PC-3 (cell line): ENCODE measurements around a stretch of chr10.

DNA sequence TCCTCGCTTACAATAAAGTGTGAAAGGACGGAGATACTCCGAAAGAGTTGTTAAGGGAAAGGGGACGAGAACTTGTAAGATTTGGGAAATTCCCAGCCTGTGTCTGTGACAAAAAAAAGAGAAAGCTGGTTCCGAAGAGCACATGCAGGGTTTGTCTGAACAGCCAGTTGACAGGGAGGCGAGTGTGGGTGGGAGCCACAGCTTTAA lies 40.8 kb downstream of the WDR37 start:
- RAMPAGE, long total RNA = no peak

DNA sequence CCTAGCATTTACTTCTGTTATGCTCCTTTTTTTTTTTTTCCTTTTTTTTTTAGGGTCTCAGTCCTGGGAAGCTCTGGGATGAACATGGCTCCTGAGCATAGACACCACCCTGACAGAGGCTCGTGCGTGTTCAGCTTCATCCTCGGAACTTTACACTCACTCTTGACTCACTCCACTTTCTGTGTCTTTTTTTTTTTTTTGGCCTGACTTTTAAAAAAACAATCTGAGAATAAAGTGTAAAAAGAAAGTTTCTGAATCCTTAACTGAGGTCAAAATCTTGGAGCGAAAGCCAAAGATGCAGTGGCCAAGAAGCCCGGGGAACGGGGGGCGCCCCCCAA lies 19.2 kb upstream of the PFKP start:
- RAMPAGE, long total RNA = no peak

DNA sequence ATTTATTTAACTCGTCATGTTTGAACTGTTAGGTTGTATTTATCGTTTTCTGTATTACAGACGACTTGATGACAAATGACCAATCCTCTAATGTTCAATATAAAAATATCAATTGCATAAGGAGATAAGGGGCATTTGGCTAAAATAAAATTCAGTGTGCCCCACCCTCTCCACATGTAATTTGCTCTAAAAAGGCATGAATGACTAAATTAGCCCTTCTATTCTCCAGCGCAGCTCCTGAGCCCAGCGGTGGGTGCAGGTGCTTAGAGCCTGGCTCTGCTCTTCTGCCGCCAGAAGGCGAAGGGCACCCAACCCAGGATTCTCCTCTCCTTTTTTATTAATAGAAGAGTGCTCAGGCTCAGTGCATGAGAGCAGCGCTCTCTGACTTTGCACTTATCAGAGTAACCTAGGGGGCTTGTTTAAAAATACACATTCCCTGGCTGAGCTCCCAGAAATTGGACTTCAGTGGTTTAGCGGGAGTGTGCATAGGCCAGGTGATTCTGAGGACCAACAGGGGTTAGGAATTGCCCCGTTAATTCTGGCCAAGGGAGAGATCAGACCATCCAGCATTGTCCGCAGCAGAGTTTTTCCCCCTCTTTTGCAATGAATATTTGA lies 1.8 kb upstream of the PFKP start:
- RAMPAGE, long total RNA = no peak

GRCh38 chr10:3068087-3068422 lies 707 bp downstream of the PFKP start:
- RAMPAGE, long total RNA = no peak

DNA sequence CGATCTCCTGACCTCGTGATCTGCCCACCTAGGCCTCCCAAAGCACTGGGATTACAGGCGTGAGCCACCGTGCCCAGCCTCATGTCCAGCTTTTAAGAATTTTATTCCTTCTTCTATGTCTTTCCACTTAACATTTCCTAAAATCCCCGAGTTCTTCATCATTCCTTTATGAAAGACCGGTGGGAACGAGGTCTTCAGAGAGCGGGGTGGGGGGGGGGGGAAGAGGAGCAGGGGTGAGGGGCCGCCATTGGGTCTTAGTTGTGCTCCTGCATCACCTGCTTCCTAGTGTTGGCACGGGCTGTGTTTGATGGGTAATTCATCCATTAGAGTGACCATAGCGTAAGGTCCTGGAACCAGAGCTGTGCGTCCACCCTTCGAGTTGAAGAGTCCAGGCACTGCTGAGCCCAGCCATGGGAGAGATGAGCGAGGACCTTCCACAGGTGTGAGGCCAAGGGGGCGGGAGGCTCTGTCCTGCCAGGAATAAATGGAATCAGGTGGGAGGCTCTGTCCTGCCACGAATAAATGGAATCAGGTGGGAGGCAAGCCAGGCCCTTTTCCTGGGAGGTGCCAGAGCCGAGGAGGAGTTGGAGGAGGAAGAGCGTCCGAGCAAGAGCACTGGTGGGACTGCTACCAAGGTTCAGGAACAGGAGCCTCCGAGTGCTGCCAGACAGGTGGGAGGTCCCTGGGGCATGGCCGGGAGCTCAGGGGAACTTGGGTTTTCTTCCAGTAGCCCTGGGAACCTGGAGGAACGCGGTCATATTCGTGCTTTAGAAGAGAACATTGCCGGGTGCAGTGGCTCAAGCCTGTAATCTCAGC lies 12.3 kb downstream of the PFKP start:
- RAMPAGE, long total RNA = no peak

DNA sequence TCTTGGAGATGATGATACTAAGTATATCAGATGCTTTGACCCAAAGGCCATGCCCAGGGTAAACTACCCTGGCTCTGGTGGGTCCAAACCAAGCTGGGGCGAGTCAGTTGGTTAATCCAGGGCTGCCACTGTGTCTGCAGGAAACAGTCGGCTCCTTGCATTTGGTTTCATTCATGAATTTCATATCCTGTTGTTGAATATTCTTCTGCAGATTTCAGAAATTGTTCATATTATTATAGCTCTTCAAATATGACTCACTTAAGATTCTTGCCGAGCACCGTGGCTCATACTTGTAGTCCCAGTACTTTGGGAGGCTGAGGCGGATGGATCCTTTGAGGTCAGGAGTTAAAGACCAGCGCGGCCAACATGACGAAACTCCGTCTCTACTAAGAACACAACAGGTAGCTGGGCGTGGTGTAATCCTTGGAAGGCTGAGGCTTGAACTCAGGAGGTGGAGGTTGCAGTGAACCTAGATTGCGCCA lies 24.0 kb downstream of the PFKP start:
- RAMPAGE, long total RNA = no peak

GRCh38 chr10:3192898-3193726 lies 20.5 kb upstream of the PITRM1 start:
- RAMPAGE, long total RNA = no peak

DNA sequence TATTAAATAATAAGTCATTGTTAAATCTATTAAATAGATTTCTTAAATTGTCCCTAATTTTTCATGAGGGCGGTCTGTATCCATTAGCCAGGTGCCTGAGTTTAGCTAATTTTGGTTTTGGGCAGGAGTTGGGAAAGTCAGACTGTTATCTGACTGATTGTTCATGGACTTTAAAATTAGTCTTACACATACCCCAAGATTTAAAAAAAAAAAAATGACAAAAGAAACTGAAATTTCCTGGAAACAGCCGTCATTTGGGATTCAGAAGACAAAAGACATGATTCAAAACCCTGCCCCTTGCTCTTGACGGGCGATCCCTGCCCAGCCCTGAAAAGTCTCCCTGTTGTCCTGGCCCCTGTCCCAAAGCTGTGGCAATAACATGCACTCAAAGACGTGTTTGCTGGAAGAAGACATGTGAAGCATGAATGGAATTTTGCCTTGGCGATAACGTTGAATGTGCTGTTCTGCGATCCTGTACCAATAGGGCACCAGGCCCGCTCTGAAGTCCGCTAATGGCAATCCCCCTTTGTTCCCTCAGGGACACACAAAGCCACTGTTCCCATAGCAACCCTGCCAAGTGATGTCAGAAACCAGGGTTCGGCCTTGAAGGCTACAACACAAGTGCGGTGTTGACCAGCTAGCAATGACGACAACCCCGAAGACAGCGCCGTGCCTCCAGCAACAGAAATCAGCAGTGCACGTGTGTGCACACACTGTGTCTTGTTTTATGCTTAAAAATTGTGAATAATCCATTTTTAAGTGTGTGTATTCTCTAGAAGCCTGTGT lies 284.7 kb downstream of the KLF6 start:
- RAMPAGE, long total RNA = no peak

DNA sequence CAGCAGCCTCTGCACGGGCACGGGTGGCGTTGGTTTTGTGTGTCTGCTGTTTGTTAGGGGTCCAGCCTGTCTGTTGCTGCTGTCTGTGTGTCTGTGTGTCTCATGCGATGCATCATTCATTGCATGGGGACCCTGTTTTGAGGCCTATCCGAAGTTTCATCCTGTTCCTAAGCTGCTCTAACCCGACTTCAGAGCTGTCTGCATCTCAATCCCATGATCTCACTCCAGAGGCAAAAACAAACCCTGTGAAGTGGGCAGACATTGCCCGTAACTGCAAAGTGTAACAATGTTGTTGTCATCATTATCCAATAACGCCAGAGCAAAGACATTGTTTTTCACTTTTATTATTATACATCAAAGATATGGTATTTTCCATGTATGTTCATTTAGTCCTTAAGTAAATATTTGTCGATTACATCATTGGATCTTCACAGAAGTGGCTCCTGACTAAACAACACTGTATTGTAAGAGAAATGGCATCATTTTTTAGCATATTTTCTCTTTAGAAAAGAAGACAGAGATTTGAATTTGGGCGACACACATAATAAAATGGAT lies 246.7 kb downstream of the KLF6 start:
- RAMPAGE, long total RNA = no peak

GRCh38 chr10:3729341-3729879 lies 55.6 kb downstream of the KLF6 start:
- RAMPAGE, long total RNA = no peak

DNA sequence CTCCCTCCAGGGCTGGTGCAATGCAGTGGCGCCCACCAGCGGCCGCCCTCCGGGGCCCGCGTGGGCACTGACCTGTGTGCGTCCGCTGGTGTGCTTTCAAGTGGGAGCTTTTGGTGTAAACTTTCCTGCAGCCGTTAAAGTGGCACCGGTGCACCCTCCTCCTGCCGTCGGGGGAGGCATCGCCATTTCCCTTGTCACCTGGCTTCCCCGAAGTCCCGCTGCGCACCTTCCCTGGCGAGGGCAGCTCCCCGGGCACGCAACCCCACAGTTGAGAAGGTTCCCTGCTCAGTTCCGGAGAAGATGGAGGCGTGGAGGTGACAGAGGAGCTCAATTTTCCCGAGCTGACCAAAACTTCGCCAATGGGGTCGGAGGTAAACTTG lies 3.5 kb downstream of the KLF6 start:
- RAMPAGE, long total RNA = no peak

DNA sequence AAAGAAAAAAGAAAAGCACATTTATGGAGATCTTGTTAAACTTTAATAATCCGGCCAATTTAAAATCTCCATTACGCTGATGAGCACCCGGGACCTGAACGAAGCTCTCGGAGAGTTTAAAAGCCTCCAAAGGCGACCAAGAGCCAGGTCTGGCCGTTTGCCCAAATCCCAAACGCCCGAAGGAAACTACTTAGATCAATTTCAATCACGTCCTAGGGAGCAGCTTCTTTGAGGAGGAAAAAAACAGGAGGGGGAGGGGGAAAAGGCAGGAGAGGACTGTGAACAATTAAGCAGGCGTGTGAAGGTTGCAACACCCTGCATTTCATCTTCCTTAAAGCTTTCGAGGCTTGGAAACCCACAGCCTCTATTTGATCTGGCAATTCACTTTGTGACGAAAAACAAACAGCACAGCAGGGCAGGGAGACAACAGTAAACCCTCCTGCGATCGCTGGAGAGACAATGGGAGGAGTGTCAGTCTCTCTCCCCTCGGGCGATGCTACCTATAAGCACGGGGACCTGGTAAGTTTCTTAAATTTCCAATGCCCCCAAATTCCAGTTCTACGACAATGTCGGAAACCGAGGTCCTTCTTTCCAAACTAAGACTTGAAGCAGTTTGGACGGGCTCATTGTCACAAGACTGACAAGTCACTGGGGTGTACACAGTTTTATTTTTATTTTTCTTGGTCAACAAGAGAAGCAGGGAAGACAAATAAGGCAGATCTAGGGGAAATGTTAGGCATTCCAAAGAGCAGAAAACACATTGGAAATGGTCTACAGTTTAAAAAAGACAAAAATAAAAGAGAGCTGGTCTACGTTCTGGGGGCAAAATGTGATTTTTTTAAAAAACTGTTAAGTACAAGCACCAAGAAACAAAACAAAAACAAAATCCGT lies 1.1 kb downstream of the KLF6 start:
- RAMPAGE, long total RNA = no peak

- RAMPAGE, long total RNA = no peak
Observed at GRCh38 chr10:3828346-3829411, 43.7 kb upstream of the KLF6 start.

DNA sequence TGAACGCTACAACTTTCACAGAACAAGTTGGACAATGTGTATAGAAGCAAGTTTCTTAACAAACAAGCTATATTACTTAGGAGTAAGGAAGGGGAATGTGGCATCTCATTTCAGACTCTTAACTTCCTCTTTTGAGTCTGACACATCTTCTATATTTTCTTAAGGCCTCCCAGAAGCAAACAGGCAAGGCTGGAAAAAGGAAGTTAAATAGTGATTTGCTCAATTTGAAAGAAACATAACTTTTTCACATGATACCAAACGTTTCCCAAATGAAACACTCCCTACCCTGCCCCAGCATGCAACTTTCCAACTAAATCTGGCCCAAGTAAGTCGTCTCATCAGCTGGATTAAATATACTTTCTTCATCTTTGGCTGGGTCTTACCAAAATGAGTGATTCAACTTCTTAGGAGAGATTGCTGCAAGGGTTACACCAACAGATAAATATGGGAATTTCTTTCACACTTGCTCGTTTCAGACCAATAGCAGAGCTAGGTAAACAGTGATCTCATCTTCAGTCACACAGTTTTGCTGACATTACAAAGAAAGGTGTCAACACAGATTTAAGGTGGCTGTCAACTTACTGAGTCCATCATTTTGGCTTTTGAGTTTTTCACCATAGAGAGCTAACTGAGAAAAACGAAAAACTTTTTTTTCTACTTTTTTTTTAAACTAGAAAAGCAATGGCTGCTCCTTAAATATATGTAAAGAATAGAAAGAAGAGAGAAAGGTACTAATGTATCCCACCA lies 66.4 kb upstream of the KLF6 start:
- RAMPAGE, long total RNA = no peak

- RAMPAGE, long total RNA = no peak
Observed at GRCh38 chr10:3852211-3852883, 67.3 kb upstream of the KLF6 start.

GRCh38 chr10:3866401-3866785 lies 81.4 kb upstream of the KLF6 start:
- RAMPAGE, long total RNA = no peak

- RAMPAGE, long total RNA = no peak
Observed at GRCh38 chr10:3871577-3872125, 86.6 kb upstream of the KLF6 start.

GRCh38 chr10:4131905-4132316 lies 346.9 kb upstream of the KLF6 start:
- RAMPAGE, long total RNA = no peak

DNA sequence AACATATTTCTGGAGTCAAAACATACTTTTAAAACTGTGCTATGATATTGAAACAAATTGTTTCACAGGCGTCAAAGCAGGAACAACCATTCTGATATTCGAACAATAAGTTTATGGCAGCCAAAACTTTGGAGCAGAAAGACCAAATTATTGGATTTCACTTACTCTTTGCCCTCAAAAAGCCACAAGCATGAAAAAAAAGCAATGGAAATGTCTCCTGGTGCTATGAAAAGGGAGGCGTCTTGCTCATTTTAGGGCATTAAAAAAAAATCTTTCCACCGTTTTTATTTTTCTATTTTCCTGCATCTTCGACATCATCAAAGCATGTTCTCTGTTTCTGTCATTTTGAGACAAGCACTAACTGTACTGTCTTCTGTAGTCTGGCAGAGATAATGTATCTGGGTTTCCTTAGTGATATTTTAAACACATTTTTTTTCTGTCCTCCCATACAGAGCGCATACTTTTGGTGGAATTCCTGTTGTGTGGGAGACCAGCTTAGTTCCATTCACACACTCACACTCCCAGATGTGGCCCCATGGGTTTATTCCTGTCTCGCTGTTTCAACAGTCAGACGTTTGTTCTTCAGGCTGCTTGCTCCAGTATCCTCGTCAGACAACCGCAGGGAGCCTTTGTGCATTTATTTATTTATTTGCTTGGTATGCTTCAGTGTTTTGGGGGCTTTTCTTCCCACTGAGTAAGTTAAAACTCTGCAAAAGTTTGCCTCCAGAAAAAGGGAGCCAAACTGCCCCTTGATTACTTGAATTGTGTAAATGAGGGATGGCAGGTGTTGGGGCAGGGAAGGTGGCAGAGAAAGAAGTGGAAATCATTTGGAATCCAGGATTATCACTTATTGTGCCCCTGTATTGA lies 456.7 kb upstream of the KLF6 start:
- RAMPAGE, long total RNA = no peak

DNA sequence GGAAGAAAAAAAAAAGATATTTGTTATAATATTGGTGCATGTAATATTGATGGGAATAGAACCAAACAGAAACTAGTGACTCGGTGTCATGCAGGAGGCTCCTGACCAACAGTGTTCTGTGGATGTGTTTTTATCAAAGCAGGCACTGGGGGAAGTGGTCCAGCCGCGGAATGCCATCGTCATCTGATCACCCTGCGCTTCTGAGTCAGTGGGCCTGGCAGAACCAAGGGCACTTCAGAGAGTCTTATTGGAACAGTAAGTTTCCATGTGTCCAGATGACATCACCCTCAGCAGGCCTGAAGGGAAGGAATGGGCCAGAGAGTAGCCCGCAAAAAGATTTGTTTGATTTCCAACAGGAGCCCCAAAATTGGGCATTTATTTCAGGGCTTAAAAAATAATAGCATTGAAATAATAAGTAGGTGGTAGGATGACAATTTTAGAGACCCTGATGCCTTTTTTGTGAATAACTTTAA lies 509.5 kb upstream of the AKR1E2 start:
- RAMPAGE, long total RNA = no peak